Skin of body (tissue), 2 donors: ENCODE measurements around a stretch of chr3.

DNA sequence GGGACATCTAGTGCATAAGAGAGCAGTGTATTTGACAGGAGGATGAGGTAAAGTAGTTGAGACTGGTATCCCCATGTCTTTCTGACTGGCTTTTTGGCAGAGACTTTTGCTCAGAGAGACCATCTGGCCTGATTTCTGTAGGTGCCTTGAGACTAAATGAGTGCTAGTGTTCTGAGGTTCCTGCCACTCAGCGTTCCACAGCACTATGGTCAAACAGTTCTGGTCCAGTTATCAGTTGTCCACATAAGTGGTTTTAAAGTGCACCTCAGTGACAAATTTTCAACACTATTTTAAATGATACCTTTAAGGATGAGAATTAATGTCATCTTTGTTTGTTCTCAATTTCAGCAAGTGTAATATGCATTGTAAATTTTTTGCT is 12.0 kb downstream of the CAPN7 start:
- RAMPAGE, long total RNA = no peak

DNA sequence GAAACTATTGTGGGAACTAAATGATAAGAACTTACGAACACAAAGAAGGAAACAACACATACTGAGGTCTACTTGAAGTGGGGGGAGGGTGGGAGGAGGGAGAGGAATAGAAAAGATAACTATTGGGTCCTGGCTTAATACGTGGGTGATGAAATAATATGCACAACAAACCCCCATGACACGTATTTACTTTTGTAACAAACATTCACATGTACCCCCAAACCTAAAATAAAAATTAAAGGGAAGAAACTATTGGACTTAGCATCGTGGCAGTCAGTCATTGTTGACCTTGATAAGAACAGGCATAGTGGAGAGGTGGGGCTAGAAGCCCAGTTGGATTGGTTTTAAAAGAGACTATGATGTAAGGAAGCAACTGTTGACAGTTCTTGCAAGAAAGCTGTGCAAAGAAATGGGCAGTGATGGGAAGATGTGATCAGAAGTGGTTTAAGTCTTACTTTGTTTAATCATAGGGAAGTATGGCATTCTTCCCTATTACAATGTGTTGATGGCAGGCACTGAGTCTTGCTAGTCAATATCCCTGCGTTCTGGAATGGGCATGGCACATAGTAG is 37.8 kb downstream of the CAPN7 start:
- RAMPAGE, long total RNA = no peak

DNA sequence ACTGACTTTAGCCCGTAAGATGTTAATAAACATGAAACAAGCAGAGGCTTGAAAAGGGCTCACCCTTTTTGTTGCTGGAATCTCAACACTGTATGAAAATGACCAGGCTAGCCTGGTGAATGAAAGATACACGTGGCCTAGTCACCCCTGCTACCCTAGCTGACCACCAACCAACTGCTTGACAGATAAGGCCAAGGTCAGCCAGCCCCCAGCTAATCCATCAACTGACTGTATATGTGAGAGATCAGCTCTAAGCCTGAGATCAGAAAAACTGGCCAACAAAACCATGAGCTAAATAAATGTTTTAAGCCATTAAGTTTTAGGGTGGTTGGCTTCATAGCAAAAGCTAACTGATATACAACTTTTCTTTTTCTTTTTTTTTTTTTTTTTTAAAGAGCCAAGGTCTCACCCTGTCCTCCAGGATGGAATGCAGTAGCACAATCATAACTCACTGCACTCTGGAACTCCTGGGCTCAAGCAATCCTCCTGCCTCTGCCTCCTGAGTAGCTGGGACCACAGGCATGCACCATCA is 34.7 kb downstream of the SH3BP5 start:
- RAMPAGE, long total RNA = no peak

DNA sequence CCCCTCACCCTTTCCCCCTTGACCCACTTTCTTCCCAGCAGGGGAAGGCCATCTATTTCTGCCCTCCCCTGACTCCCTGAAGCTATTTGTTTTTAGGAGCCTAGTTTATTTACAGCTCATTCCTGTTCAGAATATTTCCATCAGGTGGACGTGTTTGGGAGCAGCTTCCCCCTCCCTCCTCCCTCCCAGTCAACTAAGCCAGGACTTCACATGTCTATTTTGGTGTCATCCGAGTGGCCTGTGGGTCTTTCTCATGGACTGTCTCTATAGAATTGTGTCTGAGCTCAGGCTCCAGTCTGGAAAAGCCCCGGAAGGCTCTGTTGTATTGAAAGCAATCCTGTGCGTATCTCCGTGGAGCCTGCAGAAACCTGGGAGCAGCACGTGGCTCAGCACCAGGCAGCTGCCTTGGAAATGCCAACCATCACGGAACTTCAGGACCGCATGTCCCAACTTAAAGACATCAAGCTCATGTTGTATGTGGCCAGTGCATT is 25.2 kb downstream of the COLQ start:
- RAMPAGE, long total RNA = no peak

- RAMPAGE, long total RNA = no peak
These were observed 23.1 kb downstream of the COLQ start for GRCh38 chr3:15498259-15498988.

DNA sequence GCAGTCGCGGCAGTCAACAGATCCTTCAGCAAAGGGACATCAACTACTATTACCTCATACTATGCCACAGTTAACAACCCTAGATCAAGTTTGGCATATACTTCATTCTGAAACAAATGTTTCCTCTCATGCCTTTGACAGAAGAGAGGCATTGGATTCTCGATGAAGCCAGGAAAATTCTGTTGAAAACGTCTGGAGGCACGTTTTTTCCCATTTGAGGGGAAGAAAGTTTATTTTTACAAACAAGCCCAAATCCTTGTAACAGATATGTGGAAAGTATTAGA is 65.3 kb downstream of the ANKRD28 start:
- RAMPAGE, long total RNA = no peak

GRCh38 chr3:15982853-15983266 is 185.1 kb upstream of the ANKRD28 start:
- RAMPAGE, long total RNA = no peak

DNA sequence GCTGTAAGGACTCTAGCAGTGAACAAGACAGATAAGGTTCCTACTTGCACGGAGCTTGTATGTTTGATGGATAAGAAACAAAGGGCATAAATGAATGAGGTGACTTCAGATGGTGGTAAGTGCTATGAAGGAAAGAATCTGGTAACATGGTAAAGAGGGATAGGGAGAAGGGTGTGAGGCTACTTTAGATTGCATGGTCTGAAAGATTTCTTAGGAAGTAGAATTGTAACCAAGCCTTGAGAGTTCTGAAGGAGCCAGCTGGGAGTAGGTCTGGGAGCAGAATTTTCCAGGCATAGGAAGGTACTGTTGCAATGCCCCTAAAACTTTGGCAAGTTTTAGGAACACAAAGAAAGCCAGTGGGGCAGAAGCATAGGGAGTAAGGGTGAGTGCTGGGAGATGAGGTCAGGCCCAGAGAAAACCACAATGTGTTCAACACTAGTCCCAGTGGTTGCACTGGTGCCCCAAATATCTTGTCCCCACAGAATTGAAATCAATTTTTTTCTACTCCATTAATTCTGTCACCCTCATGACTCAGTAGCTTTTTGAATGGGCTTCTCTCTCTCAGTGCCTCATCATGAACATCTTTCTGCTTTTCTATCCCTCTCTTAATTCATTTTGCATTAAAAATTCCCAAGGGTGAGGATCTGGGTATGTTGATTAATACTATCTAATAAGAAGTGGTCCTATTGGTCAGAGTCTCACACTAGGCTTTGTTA is 120.7 kb upstream of the GALNT15 start:
- RAMPAGE, long total RNA = no peak

GRCh38 chr3:16132802-16133400 is 41.6 kb upstream of the GALNT15 start:
- RAMPAGE, long total RNA = no peak

GRCh38 chr3:16135891-16136432 is 38.5 kb upstream of the GALNT15 start:
- RAMPAGE, long total RNA = no peak

DNA sequence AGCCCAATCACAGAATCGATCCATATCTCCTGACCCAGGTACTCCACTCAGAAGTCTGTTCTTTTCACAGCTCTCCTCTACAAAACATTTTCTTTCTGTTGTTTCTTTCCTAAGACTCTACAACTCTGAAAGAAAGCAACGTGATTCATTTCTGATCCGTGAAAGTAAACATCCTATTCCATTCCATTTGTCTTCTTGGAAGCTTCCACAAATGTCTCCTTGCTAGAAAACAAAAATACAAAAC is 37.8 kb upstream of the GALNT15 start:
- RAMPAGE, long total RNA = no peak

- RAMPAGE, long total RNA = no peak
These were observed 2.2 kb downstream of the OXNAD1 start for GRCh38 chr3:16267213-16267653.

- RAMPAGE, long total RNA = no peak
These were observed 21.1 kb downstream of the OXNAD1 start for GRCh38 chr3:16285914-16286658.

DNA sequence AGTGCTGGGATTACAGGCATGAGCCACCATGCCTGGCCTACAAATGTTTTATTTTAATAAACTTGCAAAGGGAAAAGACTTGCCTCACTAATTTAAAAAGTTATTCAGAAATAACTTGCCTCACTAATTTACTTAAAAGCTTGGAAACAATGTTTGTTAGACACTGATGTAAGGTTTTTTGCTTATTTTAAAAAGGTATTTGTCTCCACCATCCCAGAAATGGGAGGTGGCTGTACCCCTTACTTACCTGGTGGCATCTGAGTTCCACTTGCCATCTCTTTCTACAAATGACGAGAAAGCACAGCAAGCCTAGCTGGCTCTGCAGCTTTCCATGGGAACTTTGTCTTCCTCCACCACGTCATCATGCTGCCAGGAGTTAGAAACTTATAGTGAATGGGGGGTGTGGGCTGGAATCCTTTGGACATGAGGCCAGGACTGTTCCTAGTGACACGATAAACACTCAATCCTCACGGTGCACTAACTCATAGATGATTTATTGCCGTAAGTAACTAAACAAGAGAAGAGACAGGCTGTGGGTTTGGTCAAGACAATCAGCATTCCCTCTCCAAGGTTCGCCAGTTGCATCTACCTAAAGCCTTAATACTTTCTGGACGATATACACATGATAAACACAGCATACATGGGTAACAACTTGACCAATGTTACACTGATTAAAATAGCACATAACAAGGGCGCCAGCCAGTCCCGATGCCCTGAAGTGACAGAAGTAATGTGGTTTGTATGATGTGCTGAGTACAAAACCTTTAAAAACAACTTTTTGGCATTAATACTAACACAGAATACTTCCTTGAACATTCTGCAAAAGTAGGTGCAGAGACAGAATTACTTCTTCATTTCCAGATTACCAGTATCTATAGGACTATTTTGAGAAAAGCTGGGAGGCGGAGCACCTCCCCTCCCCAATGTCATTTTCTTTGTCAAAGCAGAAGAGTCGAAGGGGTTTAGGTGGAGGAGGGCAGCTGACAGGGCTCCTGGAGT is 50.7 kb downstream of the OXNAD1 start:
- RAMPAGE, long total RNA = no peak

- RAMPAGE, long total RNA = no peak
These were observed 66.2 kb downstream of the OXNAD1 start for GRCh38 chr3:16330991-16331819.

GRCh38 chr3:16372646-16372909 is 107.6 kb downstream of the OXNAD1 start:
- RAMPAGE, long total RNA = no peak

- RAMPAGE, long total RNA = no peak
These were observed 112.2 kb downstream of the OXNAD1 start for GRCh38 chr3:16377097-16377709.

- RAMPAGE, long total RNA = no peak
These were observed 95.2 kb downstream of the RFTN1 start for GRCh38 chr3:16418229-16418693.

DNA sequence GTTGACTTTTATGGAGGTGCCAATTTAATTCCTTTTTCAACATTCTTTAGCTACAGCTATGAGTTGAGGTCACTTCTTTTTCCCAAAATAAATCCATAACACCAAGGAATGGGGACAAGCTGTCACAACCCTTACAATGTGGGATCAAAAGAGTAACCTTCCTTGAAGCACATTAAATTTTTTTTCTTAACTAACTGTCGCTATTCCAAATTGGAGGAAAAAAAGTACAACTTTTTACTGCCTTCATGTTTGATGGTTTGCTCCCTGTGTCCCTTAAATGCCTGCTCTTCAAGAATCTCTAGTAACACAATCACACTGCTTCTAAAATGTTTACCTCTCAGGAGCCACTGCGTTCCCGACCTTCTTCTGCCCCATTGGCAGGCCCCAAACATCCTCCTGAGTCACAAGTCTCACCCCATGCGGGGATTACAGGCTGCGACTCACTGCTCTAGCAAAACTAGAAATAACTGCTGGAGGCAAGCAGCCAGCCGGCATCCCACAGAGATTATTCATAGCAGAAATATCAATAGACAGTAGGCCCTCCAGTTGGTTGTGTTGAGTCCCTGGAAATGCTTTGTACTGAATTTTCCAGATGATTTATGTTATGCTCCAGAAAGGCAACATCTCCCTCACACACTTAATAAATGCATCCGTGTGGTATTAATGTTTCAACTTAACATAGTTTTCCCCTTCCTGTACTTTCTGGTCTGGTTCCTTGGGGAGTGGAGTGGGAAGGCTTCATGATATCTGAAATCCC is 64.9 kb downstream of the RFTN1 start:
- RAMPAGE, long total RNA = no peak

DNA sequence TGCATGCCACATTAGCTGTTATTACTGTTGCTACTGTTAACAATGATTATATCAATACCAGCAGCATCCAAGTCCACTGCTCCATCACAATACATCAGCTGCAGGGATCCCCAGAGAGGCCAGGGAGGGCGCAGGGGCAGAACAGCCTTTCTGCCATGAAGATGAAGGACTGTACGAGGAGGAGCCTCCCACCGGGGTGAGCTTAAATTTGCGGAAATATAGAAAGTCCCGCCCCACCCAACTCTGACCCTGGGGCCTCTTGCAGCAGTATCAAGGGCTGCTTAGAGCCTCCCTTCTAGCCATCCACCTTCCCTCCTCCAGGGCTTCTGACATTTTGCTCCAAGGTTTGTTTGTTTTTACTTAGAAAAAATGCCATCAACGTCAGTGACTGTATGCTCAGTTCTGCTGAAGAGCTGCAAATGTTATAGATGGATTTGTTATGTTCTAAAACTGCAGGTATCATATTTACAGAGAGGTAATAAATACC is 30.8 kb downstream of the RFTN1 start:
- RAMPAGE, long total RNA = no peak